Liver (tissue), 9 donors: ENCODE measurements around a stretch of chr7.

DNA sequence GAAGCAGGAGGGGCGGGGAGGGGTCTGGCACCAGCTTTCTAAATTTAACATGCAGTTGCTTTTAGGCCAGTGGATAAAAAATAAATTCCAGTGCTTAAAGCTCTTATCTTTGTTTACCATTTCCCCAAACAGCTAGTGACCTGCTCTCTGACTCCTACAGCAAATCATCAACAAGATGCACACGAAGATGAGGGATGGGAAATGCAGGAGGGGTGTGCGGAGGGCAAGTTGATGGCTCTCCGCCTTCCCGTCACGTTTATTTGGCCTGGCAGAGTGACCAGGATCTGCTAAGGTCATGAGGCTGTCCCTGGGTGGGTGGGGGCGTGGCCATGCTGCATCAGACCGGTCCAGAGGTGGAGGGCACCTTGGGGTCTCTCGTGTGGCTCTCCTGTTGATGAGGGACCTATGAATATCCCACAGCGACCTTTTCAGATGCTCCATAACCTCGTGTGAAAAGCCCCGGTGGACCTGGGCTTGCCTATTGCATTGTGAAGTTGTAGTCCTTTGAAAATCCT, 67.5 kb downstream of the PARP12 start:
- PRO-cap, 5 experiments = no peak in any of the 5 experiments
- RAMPAGE, long total RNA, 2 experiments = no peak in any of the 2 experiments
- RRBS = 22% methylated on average over 2 of the region's 12 CpGs

- PRO-cap, 5 experiments = no peak in any of the 5 experiments
- RAMPAGE, long total RNA, 2 experiments = no peak in any of the 2 experiments
- RRBS = no CpG with 5 or more reads among the region's 15 CpGs
These were observed 29.2 kb downstream of the PARP12 start for GRCh38 chr7:140033279-140034270.

DNA sequence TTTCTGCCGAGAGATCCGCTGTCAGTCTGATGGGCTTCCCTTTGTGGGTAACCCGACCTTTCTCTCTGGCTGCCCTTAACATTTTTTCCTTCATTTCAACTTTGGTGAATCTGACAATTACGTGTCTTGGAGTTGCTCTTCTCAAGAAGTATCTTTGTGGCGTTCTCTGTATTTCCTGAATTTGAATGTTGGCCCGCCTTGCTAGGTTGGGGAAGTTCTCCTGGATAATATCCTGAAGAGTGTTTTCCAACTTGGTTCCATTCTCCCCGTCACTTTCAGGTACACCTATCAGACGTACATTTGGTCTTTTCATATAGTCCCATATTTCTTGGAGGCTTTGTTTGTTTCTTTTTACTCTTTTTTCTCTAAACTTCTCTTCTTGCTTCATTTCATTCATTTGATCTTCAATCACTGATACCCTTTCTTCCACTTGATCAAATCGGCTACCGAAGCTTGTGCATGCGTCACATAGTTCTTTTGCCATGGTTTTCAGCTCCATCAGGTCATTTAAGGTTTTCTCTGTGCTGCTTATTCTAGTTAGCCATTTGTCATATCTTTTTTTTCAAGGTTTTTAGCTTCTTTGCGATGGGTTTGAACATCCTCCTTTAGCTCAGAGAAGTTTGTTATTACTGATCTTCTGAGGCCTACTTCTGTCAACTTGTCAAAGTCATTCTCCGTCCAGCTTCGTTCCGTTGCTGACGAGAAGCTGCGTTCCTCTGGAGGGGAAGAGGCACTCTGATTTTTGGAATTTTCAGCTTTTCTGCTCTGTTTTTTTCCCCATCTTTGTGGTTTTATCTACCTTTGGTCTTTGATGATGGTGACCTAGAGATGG, 45.1 kb upstream of the PARP12 start:
- PRO-cap, 5 experiments = no peak in any of the 5 experiments
- RAMPAGE, long total RNA, 2 experiments = no peak in any of the 2 experiments
- RRBS = no CpG with 5 or more reads among the region's 17 CpGs

- PRO-cap, 5 experiments = no peak in any of the 5 experiments
- RAMPAGE, long total RNA, 2 experiments = no peak in any of the 2 experiments
- RRBS = no CpG with 5 or more reads among the region's 7 CpGs
These were observed 22.9 kb downstream of the KDM7A start for GRCh38 chr7:140153777-140154396.

DNA sequence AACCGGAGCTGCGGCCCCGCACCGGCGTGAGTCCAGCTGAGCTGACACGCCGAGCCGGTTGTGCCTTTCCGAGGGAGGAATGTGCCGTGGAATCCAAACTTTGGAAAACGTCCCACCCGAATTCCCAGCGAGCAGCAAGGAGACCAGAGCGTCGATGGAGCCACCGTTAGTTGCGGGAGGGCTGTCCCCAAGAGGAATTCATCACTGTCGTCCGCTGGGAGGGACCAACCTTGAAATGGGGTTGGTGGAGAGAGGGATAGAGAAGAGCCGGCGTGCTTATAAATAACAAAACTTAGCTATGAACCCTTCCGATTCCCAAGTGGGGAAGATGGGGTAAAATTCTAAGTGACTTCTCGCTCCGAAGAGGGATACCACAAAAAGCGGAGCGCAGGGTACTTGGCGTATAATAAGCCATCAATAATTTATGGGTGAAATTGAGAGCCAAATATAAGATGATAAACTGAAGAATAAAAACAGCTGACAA, 778 bp upstream of the KDM7A start:
- PRO-cap, 5 experiments = peak in 2 of 5 experiments; most common minus-strand start position 156 of the sequence (in 2)
- RAMPAGE, long total RNA, 2 experiments = no peak in any of the 2 experiments
- RRBS = 3% methylated on average over 1 of the region's 27 CpGs

DNA sequence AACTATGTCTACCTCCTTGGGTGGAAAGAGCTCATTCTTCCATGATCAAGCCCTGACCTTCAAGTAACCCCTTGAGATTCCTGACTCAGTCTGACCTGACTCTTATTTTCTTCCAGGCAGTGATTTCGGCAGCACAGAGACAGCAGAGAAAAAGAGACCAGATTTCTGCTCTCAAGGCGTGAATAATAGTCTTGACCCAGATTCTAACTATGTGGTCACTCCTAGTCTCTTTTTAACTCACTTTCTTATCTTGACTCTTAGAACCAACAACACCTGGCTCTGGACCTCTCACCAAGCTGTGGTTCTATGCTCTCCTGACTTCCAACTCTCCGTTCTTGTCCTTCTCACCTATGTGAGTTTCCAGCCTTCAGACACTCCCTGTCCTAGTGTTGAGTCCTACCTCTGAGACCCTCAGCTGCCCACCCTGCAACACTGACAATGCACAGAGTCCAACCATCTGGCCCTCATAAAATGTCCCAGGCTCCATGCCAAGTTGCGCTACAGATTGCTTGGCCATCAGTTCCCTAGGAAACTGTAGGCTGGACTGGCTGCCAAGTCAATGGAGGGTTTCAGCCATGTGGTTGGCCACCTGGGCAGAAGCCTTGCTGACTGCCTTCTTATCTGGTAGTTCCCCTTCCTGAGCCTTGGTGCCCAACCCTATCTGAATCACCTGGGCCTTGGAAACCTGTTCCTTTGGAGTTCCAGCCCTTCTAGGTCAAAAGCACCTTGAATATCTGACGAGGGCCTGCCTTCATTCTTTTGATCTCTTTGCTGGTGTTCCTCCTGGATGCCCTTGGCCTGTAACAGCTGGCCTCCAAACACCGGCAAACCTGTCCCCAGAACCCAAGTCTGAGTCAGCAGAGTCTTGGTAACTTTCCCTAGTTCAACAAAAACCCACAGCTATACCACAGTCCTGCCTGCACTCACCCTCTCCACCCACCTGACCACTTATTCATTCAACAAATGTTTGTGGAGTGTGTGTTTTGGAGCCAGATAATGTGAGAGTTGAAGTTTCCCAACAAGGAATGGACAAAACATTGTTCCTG, 37.2 kb upstream of the KDM7A start:
- PRO-cap, 5 experiments = no peak in any of the 5 experiments
- RAMPAGE, long total RNA, 2 experiments = no peak in any of the 2 experiments
- RRBS = no CpG with 5 or more reads among the region's 6 CpGs

GRCh38 chr7:140231781-140232457, 55.1 kb upstream of the KDM7A start:
- PRO-cap, 5 experiments = no peak in any of the 5 experiments
- RAMPAGE, long total RNA, 2 experiments = no peak in any of the 2 experiments
- RRBS = no CpG with 5 or more reads among the region's 12 CpGs

DNA sequence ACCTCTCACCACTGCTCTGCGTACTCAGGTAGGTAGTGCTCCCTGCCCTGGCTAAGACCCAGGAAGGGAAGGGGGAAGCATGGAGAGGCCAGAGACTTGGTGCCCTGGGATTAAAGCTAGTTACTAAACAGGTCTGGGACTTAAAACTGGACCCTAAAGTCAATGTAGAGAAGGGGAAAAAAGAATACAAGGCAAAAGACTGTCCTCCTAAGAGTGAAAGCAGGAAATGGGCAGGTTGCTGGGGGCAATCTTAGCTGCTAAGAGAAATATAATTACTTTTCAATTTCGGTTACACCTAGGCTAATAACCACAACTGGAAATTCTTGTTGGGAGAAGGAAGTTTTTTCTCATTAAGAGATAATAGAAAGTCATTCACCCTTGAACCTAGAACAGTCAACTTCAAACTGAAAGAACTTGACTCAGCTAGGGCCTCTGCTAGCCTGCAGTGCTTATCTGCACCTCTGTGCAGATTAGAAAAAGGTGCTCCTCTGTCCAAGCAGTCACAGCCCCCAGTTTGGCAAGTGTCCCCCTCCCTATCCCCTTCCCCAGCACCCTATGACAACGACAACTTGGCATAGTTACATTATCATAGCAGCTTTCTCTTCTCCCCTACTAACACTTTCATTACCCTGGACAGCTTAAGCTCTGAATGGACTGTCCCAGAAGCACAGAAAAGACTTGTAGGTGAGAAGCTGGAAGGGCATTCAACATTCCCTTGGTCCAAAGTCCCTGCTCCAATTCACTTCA, 65.7 kb upstream of the KDM7A start:
- PRO-cap, 5 experiments = no peak in any of the 5 experiments
- RAMPAGE, long total RNA, 2 experiments = no peak in any of the 2 experiments
- RRBS = no CpG with 5 or more reads among the region's 3 CpGs

- PRO-cap, 5 experiments = no peak in any of the 5 experiments
- RAMPAGE, long total RNA, 2 experiments = no peak in any of the 2 experiments
- RRBS = no CpG with 5 or more reads among the region's 16 CpGs
These were observed 82.2 kb downstream of the SLC37A3 start for GRCh38 chr7:140315961-140316769.

DNA sequence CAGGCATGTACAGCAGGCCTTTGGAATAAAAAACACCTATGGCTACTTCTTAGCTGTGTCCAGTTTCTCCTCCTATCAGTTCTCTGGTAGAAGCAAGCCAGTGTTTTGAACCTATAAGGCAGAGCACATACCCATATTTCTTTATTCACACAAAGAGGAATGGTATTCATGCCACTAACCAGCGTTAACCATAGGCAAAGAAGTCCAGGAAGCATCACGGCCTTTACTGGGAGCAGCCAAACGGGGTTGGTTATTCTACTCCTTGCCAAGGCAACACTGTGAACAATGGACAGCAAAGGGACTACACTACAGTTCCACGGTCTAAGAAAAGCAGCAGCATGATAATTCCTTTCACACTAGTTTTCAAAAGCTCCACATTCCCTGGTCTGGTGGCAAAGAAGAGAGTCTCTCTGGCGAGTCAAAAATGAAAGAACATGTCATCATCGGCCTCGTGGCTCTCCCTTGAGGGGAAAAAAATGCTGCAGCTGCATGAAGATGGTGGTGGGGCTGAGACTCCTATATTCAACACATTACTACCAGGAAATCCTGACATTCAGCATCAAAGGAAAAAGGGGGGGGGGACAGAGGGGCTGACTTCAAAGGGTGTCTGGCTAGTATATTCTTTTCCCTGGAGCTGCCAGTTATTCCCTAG, 49.2 kb downstream of the SLC37A3 start:
- PRO-cap, 5 experiments = no peak in any of the 5 experiments
- RAMPAGE, long total RNA, 2 experiments = no peak in any of the 2 experiments
- RRBS = no CpG with 5 or more reads among the region's 7 CpGs

- PRO-cap, 5 experiments = no peak in any of the 5 experiments
- RAMPAGE, long total RNA, 2 experiments = no peak in any of the 2 experiments
- RRBS = no CpG with 5 or more reads among the region's 6 CpGs
These were observed 22.0 kb downstream of the SLC37A3 start for GRCh38 chr7:140376324-140376736.

- PRO-cap, 5 experiments = no peak in any of the 5 experiments
- RAMPAGE, long total RNA, 2 experiments = no peak in any of the 2 experiments
- RRBS = 100% methylated on average over 2 of the region's 20 CpGs
These were observed 38.8 kb upstream of the MKRN1 start for GRCh38 chr7:140518061-140518530.

DNA sequence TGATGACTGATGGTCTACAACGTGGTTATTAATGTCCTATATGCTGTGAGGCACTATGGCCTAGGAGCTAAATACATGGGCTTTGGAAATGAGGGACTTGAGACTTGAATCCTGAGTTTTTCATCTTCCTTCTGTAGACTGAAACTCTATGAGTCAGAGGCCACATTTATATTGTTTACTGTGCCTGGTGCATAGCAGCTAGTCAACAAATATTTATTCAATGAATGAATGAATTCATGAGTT, 36.0 kb downstream of the DENND2A start:
- PRO-cap, 5 experiments = no peak in any of the 5 experiments
- RAMPAGE, long total RNA, 2 experiments = no peak in any of the 2 experiments
- RRBS = no CpG with 5 or more reads among the region's 1 CpG

- PRO-cap, 5 experiments = no peak in any of the 5 experiments
- RAMPAGE, long total RNA, 2 experiments = no peak in any of the 2 experiments
- RRBS = no CpG with 5 or more reads among the region's 5 CpGs
These were observed 24.9 kb downstream of the NDUFB2 start for GRCh38 chr7:140721328-140721941.

DNA sequence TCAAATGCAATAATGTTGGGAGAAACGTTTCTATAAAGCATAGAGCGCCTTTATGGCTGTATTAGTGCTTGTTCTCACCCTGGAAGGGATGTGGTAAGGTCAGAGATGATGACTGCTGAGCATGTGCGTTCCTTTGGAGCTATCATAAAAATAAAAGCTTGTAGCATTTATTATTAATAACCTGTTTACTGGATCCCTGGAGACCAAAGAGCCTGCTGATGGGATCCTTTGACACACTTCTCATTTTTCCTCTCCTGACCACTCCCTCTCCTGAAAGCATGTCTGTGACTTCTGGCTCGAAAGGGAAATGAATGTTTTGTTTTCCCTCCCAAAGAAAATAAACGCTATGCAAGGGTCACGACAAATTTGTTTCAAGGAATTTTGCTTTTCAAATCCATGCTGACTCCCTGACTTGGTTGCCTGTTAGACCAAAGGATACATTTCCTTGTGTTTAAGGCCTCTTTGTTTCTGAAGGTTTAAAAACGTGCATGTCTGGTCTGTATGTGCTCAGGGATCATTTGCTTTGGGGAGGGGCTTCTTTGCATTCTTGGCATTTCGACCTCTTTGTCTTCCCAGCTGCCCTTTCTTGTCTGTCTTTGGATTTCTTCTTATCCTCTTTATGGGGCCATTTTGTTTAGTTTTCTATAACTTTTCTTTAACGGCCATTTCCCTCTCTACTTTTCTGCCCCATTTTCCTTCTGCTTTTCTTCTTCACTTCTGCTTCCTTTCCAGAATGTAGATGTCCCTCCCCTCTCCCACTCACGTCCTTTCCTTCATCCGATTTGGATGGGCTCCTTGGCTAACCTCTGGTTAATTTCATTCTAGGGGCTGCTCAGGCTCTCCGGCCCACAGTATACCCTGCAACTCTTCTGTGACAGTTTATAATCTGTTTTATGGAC, 184.9 kb upstream of the AGK start:
- PRO-cap, 5 experiments = no peak in any of the 5 experiments
- RAMPAGE, long total RNA, 2 experiments = no peak in any of the 2 experiments
- RRBS = no CpG with 5 or more reads among the region's 12 CpGs

GRCh38 chr7:141585729-141586204, 34.6 kb downstream of the AGK start:
- PRO-cap, 5 experiments = no peak in any of the 5 experiments
- RAMPAGE, long total RNA, 2 experiments = no peak in any of the 2 experiments
- RRBS = no CpG with 5 or more reads among the region's 2 CpGs

DNA sequence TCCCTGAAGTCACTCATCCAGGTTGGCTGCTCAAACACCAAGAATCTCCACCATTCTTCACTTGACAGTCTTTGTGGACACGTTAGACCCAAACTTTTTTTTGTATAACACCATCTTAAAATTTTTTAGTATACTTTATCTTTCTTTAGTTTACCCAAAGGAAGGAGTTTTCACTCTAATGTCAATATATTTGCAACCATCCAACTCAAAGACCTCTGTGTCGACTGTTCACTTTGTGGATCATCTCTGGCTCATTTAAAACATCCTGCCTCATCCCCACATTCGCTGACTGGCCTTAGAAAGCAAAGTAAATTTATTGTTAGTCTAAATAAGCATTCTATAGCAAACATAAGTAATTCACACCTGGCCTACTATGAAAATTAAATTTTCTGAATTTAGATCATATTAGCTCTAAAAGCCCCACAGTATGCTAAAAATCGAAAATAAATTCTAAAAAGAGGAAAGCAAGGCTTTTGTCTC, 44.6 kb downstream of the DENND11 start:
- PRO-cap, 5 experiments = no peak in any of the 5 experiments
- RAMPAGE, long total RNA, 2 experiments = no peak in any of the 2 experiments
- RRBS = no CpG with 5 or more reads among the region's 4 CpGs

DNA sequence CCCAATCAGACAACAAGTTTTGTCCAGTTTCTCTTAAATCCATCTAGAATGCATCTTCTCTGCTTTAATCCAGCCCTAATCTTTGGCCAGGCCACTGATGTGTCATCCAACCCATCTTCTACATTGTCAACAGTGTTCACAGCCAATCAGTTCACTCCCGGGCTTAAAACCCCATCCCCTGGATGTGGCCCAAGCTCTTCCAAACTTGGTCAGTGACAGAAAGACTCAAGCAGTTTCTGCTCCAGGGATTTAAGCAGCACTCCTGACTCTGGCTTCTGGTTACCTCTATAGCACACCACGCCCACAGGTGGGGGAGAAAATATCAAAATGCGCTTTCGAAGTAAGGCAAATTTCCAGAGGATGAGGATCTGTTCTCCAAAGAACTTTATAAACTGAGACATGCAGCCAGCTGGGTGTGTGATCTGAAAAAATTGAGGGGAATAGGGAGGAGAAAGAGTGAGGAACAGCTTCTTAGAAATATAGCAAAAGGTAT, 35.9 kb downstream of the DENND11 start:
- PRO-cap, 5 experiments = no peak in any of the 5 experiments
- RAMPAGE, long total RNA, 2 experiments = no peak in any of the 2 experiments
- RRBS = no CpG with 5 or more reads among the region's 4 CpGs

DNA sequence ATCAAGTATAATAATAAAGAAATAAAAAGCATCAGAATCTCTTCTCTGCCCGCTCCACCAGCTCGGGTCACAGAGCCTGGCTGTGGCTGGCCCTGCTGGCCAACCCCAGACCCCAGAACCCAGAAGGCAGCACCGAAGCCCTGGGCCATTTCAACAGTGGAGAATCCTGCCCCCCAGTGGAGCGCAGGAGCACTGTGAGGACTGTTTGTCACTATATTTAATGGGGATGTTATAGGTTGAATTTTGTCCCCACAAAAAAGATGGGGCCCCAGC, 27.3 kb downstream of the DENND11 start:
- PRO-cap, 5 experiments = no peak in any of the 5 experiments
- RAMPAGE, long total RNA, 2 experiments = no peak in any of the 2 experiments
- RRBS = no CpG with 5 or more reads among the region's 4 CpGs

- PRO-cap, 5 experiments = no peak in any of the 5 experiments
- RAMPAGE, long total RNA, 2 experiments = no peak in any of the 2 experiments
- RRBS = no CpG with 5 or more reads among the region's 5 CpGs
These were observed 142.1 kb upstream of the PRSS58 start for GRCh38 chr7:142399933-142400396.